Gastroesophageal sphincter (tissue), 4 donors: Measurements from ENCODE around the gene LRPAP1.

GRCh38 chr4:3399682-3400247 is 42.0 kb upstream of the HGFAC start:
- PRO-cap: no peak
- RAMPAGE, long total RNA, 4 experiments: no peak in any of the 4 experiments

GRCh38 chr4:3531869-3532850 is at the start of gene LRPAP1:
Gene LRPAP1 (minus strand): TSS chr4:3532422.
- PRO-cap: bidirectional peak, plus-strand start at chr4:3532510, minus-strand start at chr4:3532420
- RAMPAGE, long total RNA, 4 experiments: start-site peak on the minus strand in 3 of 4 experiments, at chr4:3532290-3532425 at its widest, 20 to 2,550 reads per replicate

DNA sequence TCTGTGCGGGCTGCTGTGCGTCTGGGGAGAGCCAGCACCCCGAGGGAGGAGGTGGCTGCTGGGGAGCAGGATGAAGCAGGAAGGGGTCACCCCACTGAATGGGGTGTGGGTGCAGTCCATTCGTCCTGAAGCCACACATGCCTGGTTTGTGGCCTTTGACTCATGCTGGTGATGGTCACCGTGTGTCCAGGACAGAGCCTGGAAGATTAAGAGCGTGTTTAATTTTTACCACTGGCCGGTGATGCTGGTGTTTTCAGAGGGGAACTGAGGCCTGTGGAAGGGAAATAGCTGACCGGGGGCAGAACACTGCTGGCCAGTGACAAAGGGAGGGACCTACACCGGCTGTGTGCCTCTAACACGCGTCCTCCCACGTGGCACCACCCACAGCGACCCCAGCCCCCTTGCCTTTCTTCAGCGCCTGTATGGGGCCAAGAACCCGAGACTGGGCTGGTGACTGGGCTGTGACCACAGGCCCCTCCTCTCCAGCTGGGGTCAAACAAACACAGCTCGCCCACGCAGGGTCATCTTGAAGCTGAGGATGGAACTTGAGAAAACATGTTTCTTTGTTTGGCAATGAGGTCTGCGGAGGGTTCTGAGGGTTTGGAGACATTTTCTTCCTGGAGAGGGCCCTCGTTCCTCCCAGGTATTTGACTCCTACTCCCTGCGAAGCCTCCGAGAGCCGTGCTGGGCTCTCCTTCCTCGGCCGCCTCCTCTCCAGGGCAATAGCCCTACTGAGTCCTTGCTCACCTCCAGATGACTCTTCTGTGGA is 99.6 kb upstream of the LRPAP1 start:
- PRO-cap: no peak
- RAMPAGE, long total RNA, 4 experiments: no peak in any of the 4 experiments

DNA sequence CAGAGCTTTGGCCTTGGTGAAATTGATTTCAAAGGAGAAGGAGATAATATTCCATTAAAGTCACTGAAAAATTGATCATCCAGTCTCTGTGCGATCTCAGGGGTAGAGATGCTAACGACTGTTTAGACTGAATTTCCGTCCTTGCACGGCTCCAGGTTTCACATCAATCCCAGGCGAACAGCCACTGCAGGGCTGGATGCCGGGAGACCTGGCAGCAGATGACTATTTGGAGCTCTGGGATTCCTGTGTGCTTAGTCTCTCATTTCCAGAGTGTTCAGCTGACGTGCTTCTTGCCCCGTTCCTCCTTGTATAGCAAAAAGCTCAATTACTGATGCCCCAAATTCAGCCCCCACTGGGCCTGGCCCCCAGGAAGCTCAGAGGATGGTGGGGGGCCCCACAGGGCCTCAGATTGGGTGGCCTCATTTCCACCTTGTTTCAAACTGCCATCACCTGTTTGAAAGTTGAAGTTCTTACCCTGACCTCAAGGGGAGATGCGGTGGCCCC is 36.6 kb upstream of the ADRA2C start:
- PRO-cap: no peak
- RAMPAGE, long total RNA, 4 experiments: no peak in any of the 4 experiments

- PRO-cap: no peak
- RAMPAGE, long total RNA, 4 experiments: no peak in any of the 4 experiments
Measured at GRCh38 chr4:3746195-3746609, 20.0 kb upstream of the ADRA2C start.

GRCh38 chr4:3784689-3785176 is 18.5 kb downstream of the ADRA2C start:
- PRO-cap: no peak
- RAMPAGE, long total RNA, 4 experiments: no peak in any of the 4 experiments

DNA sequence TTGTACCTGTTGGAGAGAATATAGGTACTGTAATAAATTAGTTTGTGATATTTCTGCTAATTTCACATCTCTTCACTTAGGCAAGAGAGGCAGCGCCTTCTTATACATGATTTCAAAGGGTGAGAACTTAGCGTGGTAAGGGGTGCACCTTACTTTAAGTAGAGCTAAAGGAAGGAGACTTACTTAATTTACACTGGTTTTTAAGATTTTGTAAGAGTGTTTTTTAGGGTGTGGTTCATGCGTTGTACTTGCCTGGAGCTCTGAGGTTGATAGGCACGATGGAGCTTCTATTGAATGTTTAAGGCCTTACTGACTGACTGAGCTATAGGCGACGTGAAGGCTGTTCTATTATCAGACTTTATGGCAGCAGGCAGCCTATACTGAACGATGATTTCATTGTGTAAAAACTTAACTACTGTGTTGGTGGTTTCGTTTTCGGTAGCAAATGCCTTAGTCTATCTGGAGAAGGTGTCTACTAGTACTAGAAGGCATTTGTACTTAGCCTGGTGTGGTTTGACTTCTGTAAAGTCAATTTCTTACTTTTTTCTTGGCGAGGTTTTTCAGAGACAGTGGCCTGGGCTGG is 194.5 kb downstream of the OTOP1 start:
- PRO-cap: no peak
- RAMPAGE, long total RNA, 4 experiments: no peak in any of the 4 experiments

GRCh38 chr4:4047753-4048425 is 178.8 kb downstream of the OTOP1 start:
- PRO-cap: no peak
- RAMPAGE, long total RNA, 4 experiments: no peak in any of the 4 experiments

DNA sequence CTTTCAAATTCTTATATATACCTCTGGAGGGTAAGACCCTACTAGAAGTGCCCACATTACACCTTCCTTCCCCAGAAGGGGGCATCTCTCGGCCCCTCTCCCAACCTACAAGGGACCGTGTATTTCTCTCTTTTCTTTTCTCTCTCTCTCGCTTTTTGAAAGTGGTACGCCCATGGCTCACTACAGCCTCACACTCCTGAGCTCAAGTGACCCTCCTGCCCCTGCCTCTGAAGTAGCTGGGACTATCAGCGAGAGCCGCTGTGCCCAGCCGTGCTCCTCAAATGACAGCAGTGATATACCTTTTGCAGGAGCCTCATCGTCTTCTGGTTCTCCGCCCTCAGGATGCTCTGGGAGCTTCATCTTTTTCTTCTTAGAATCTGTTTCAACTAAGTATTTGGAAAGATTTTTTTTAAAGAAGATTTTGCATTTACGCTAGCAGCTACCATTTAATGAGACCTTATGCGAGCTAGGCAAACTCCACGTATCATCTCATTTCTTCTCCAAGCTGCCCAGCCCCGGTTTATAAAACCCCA is 16.6 kb downstream of the LYAR start:
- PRO-cap: no peak
- RAMPAGE, long total RNA, 4 experiments: no peak in any of the 4 experiments

GRCh38 chr4:4388420-4388961 is 1.6 kb downstream of the NSG1 start:
- PRO-cap: no peak
- RAMPAGE, long total RNA, 4 experiments: no peak in any of the 4 experiments

- PRO-cap: no peak
- RAMPAGE, long total RNA, 4 experiments: no peak in any of the 4 experiments
Measured at GRCh38 chr4:4392243-4393088, 5.6 kb downstream of the NSG1 start.

- PRO-cap: no peak
- RAMPAGE, long total RNA, 4 experiments: no peak in any of the 4 experiments
Measured at GRCh38 chr4:4444200-4444874, 57.4 kb downstream of the NSG1 start.

DNA sequence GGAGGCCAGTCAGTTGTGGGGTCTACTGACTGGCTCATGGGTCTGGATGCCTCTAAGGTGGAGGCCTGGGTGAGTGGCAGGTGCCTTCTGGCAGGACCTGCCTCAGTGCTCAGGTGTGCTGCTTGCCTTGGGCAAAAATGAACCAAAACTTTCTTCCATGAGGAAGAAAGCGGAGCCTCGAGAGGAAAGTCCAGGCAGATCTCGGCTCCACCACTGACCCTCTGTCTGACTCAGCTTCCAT is 144.1 kb upstream of the STX18 start:
- PRO-cap: no peak
- RAMPAGE, long total RNA, 4 experiments: no peak in any of the 4 experiments

DNA sequence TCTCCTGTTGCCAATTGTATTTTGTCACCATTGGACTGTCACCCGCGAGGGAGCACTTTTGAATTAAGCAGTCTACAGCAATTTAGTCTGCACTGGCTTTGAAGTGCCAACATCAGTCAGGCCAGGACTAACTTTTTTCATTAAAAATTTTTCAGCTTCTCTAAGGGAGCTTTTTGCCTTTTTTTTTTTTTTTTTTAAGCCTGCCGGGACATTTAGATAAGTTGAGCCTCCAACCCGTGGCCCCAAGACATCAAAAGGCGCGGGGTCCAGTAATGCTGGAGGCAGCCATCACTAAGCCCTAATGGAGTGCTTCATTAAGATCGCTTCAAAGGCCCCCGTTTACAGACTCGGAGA is 98.2 kb upstream of the MSX1 start:
- PRO-cap: no peak
- RAMPAGE, long total RNA, 4 experiments: no peak in any of the 4 experiments

DNA sequence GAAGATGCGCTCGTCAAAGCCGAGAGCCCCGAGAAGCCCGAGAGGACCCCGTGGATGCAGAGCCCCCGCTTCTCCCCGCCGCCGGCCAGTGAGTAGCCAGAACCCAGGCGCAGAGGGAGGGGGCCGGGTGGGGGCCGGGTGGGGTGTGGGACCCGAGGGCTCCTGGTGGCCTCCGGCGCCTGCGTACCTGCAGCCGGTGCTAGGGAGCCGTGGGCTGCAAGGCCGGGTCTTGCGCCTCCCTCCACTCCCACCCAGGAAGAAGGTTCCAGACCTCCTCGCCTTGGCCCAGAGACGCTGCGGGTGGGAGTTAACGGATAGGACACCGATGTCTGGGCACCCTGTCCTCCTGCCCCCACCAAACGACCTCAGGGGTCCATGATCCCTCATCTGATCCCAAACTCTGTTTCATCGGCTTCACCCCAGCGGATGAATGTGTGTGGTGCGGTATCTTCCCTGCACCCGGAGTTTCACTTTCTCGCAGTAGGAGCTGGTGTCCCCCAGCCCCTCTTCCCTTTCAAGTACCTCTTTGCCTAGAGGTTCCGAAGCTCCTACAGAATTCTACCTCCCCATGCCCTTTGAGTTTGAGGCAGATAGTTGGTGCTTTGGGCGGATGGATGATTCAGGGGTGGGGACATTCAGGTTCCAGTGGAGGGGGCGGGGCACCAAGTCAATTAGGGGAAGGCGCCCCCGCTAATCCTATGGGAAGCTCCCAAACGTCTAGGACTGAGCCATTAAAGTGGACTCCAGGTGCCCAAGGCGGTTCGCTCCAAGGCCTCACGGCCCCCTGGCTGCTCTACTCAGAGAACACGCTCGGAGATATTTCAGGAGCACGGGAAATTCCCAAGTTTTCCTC is 1.0 kb downstream of the MSX1 start:
- PRO-cap: no peak
- RAMPAGE, long total RNA, 4 experiments: no peak in any of the 4 experiments

DNA sequence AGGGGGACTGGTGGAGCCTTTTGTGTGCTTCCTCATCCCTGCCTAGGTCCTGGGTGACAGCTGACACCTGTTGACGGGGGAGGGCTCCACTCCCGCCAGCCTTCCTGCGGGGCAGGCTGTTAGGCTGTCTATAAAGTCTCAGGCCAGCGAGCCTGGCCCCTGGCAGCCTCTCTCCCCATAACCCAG is 824 bp upstream of the EVC2 start:
- PRO-cap: no peak
- RAMPAGE, long total RNA, 4 experiments: no peak in any of the 4 experiments

- PRO-cap: no peak
- RAMPAGE, long total RNA, 4 experiments: no peak in any of the 4 experiments
Measured at GRCh38 chr4:5844726-5845074, 48.2 kb downstream of the CRMP1 start.

DNA sequence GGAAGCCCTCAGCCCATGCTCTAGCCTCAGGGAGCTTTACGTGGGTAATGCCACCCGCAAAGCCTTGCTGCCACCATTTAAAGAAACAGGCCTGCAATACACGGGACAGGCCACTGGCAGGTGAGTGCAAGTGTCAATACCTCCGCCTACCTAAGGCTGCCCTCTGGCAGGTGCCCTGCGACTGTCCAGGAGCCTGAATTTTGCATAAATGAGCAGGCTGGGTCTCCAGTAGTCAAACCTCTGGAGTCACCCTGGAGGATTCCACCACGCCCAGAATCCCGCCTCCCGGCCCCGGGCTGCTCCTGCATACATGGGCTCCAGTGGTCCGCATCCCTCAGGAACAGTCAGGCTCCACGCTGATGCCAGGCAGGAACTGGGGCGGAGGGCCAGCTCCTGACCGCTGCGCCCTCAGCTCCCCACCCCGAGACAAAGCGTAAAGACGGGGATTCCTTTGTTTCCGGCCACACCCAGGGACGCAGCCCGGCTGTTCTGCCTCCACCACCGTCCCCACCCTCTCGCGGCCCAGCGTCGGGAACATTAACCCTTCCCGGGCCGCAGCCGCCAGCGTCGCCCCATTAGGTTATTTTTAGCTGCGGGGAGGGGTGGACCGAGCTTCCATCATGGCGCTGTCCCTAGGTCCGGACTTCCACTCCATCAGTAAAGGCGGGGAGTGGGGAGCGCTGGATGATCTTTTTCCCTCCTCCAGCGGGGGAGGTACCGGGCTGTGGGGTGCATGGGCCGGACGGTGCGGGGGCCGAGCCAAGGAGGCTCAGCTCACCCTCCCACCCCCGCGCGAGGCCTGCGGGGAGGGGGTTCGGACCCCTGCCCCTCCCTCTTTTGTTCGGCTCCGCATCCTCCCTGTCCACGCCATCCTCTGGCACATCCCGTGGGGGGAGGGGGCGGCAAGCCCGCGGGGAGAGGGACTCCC is 5.5 kb downstream of the CRMP1 start:
- PRO-cap: no peak
- RAMPAGE, long total RNA, 4 experiments: no peak in any of the 4 experiments

GRCh38 chr4:5888007-5888927 is 4.6 kb downstream of the CRMP1 start:
- PRO-cap: no peak
- RAMPAGE, long total RNA, 4 experiments: no peak in any of the 4 experiments

DNA sequence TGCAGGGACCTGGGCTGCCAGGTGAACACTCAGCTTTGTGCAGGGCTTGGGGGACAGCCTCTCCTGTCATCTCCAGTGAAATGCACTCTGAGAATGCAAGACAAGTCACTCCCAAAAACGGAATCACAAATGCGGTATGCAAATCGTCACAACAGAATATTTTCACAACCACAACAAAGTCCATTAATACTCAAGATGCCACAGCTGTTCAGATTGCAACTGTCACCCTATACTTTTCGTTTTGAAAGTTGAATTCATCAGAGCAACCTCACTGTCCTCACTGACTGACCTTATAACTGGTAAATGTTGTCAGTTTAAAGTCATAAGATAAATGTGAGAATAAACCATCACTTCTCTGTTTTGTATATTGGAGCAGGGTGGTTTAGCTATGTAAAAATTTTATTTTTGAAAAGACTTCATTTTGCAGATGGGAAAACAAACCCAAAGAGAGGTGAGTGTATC is 16.6 kb downstream of the JAKMIP1 start:
- PRO-cap: no peak
- RAMPAGE, long total RNA, 4 experiments: no peak in any of the 4 experiments